Caco-2 (cell line): ENCODE measurements around a stretch of chr20.

- PRO-cap = no peak
- RRBS = 58% methylated on average over 3 of the region's 8 CpGs
These were observed 733 bp downstream of the GDF5 start for GRCh38 chr20:35437395-35437594.

DNA sequence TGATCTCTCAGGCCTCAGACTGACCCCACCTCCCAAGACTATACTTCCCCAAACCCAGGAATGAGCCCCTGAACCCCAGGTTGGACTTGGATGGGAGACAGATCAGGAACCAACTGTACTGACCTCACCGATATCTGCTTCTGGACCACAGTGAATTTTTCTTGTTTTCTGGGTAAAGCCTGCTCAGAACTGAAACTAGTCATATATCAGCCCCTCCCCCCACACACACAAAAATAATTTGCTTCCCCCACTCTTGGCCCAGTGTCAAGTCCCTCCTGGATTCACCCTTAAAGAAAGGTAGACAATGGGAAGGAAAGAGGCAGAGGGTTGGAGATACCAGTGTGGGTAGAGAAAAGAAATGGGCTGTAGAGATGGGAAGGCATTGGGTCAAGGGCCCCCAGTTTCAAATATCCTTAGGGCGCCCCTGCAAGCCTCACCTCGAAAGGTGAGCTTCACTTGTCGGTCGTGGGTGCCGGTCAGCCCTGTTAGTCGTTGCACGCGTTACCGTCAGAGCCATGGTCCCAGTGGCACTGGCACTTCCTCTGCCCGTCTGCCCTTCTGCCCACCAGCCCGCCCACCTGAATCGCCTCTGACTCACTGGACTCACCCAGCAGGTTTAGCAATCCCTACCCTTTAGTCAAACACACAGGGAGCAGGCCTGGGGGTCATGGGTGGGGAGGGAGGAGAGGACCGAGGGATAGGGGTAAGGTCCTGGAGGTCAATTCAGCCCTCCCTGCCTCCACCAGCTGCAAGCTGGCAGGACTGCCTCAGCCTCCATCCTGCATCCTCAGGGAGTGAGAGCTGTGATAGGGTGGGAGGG, 8.4 kb upstream of the SPAG4 start:
- PRO-cap = no peak
- RRBS = no CpG with 5 or more reads among the region's 14 CpGs

DNA sequence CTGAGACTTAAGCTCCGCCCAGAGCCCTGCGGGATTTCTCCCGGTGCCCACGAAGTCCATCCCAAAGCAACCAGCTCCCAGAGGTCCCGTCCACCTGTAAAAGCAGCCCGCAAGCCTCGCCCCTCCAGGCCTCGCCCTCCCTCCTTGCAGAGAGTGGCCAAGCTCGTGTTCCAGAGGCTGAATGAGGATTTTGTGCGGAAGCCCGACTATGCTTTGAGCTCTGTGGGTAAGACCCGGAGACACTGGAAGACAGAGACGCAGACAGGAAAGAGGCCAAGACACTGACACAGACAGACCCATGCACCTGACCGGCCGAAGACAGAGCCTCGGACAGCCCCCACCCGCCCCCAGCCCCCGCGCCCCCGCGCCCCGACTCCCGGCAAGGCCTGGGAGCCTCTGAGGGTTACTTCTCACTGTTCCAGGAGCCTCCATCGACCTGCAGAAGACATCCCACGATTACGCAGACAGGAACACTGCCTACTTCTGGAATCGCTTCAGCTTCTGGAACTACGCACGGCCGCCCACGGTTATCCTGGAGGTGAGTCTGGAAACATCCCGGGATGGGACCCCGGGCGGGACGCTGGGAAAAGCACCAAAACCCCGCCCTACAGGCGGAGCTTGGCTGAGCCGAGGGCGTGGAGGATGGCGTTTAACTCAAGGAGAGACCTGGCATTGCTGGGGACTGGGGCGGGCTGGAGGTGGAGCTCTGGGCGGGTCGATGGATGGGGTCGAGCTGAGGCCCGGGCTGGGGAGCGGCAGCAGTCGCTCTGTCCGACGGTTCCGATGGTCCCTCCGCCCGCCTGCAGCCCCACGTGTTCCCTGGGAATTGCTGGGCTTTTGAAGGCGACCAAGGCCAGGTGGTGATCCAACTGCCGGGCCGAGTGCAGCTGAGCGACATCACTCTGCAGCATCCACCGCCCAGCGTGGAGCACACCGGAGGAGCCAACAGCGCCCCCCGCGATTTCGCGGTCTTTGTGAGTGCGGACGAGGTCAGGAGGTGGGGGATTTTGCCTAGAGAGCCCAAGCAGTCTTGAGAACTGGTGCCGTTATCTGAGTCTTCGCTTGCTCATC, 3.5 kb downstream of the SPAG4 start:
- PRO-cap = bidirectional peak, plus-strand start at position 758 of the sequence, minus-strand start at position 546 of the sequence; bidirectional peak, plus-strand start at position 868 of the sequence, minus-strand start at position 814 of the sequence
- RRBS = 5% methylated on average over 15 of the region's 69 CpGs

DNA sequence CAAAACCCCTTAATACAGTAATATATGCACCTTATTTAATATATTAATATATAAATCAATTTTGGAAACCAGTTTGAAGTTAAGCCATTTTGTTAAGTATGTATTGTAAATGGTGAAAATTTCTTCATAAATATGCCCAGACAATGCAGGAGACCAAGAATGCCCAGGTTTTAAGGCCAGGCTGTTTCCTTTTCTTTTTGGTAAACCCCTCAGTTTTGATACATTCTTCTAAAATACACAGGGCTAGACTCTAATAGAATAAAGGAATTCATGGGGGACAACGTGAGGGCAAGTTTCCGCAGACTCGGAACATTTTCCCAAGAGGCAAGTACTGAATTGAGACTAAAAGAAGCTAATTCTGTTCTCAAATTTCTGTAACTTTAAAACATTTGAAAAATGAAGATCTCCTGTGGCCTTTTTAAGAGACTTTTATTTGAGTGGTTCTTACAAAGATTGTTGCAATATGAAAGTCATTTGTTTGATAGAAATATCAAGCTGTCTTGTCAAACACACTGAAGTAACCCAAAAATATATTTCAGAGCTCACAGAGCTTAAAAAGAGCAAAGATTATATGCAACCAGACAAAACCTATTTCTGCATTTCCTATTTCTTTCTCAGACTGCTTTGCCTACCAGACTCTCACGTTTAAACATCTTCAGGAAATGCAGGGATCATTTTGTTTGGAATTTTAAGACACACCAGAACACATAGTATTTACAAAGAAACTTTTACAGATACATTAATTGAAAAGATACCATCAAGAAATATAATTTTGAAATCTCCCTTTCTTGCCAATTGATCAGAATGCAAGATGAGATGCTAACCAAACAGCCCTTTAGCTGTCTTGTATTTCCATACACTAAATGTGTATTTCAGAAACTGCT, 4.2 kb downstream of the ROMO1 start:
- PRO-cap = no peak
- RRBS = no CpG with 5 or more reads among the region's 4 CpGs

- PRO-cap = no peak
- RRBS = no CpG with 5 or more reads among the region's 15 CpGs
These were observed 6.7 kb downstream of the ROMO1 start for GRCh38 chr20:35705681-35706468.

DNA sequence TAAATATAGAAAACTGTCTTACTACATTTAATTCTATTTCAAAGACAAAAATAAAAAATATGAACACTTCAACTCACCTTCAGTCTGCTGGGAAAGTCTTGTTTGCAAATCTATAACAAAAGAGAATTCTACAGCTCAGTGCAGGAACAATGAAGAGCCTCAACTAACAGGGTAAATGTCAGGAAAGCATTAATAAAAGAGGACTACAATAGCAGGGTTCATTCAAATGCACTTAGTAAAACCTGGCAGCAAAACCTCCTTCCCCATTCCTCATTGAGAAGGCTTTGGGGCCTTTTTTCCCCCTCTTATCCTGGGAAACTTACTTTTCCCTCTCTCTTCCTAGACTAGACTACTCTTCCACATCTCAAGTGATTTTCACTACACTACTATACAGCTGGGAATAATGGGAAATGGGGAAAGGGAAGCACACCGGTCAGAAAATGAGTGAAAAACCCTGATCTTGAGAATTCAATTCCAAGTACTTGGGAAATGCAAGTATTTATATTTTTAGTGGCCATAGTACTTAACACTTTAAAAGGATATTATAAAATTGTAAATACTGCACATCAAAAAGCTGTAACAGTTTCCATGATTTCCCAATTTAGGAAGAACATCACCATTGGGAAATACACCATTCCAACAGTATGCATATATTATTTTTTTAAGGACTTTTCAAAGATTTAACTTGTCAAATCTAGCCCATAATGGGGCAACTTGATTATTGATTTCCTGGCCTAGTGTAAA, 10.1 kb downstream of the ROMO1 start:
- PRO-cap = no peak
- RRBS = no CpG with 5 or more reads among the region's 1 CpG

DNA sequence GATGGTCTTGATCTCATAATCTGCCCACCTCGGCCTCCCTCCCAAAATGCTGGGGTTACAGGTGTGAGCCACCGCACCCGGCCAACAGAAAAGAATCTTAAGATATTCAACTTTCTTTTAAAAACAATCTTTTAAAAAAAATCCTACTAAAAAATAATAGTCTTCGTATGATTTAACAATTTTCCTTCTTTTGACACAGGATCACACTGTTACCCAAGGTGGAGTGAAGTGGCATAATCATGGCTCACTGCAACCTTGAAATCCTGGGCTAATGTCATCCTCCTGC, 21.0 kb downstream of the RBM39 start:
- PRO-cap = no peak
- RRBS = no CpG with 5 or more reads among the region's 4 CpGs

- PRO-cap = unidirectional peak, minus-strand start at chr20:35732059
- RRBS = no CpG with 5 or more reads among the region's 21 CpGs
These were observed 10.3 kb downstream of the RBM39 start for GRCh38 chr20:35731441-35732462.

- PRO-cap = no peak
- RRBS = no CpG with 5 or more reads among the region's 1 CpG
These were observed 7.9 kb downstream of the RBM39 start for GRCh38 chr20:35733988-35734827.

DNA sequence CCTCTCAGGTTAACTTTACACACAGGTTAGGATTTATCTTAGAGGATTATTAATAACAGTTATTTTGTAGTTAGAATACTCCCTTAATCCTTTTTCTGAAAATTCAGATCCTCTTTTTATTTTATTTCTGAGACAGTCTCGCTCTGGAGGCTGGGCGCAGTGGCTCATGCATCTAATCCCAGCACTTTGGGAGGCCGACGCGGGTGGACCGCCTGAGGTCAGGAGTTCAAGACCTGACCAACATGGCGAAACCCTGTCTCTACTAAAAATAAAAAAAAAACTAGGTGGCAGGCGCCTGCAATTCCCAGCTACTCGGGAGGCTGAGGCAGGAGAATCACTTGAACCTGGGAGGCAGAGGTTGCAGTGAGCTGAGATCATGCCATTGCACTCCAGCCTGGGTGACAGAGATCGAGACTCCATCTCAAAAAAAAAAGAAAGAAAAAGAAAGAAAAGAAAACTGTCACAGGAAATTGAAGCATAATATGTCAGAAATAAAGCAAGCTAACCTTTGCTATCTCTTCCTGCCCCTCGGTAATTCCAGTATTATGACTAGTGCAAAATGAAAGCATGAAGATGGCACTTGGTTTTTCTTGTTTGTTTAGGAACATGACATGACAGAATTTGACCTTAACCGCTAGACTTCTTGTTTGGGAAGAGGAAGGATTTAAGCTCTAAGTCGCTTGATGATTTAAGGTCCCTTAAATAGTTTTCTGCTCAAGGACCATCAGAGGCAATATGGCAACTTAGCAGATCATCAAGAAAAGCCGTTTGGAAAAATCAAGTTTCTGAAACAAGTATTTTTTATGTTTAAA, 1.8 kb upstream of the RBM39 start:
- PRO-cap = no peak
- RRBS = no CpG with 5 or more reads among the region's 14 CpGs

DNA sequence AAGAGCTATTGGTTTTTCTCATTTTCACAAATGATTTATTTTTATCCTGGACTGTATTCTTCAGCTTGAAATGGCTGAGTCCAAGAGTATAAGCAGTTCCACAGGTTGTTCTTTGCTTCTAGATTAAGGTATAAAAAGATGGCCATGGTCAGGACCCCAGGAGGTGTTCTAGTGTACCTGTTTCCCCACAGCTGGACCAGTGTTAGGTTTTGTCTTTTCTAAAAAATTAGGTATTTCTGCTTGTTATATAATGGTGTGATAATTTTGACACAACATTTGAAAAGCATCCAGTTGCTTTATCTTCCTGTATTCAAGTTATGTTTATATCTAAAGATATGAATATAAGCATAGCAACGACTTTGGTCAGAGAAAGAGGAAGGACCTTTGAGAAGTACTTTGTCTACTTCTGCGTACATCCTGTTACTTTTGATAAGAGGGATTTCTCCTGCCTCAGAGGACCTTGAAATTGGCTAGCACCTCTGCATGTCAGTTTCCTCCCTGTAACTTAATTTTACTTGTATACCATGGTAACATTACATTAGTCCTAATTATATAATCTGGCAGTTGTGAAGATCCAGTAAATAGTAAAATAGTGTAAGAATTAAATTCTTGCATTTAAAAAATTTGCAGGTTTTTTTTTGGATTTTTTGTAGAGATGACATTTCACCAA, 24.7 kb downstream of the PHF20 start:
- PRO-cap = no peak
- RRBS = no CpG with 5 or more reads among the region's 2 CpGs

- PRO-cap = no peak
- RRBS = no CpG with 5 or more reads among the region's 8 CpGs
These were observed 50.1 kb downstream of the PHF20 start for GRCh38 chr20:35821785-35822357.

- PRO-cap = no peak
- RRBS = no CpG with 5 or more reads among the region's 3 CpGs
These were observed 83.1 kb downstream of the SCAND1 start for GRCh38 chr20:35871302-35871562.

- PRO-cap = no peak
- RRBS = no CpG with 5 or more reads among the region's 18 CpGs
These were observed 18.9 kb downstream of the EPB41L1 start for GRCh38 chr20:36173241-36174064.

DNA sequence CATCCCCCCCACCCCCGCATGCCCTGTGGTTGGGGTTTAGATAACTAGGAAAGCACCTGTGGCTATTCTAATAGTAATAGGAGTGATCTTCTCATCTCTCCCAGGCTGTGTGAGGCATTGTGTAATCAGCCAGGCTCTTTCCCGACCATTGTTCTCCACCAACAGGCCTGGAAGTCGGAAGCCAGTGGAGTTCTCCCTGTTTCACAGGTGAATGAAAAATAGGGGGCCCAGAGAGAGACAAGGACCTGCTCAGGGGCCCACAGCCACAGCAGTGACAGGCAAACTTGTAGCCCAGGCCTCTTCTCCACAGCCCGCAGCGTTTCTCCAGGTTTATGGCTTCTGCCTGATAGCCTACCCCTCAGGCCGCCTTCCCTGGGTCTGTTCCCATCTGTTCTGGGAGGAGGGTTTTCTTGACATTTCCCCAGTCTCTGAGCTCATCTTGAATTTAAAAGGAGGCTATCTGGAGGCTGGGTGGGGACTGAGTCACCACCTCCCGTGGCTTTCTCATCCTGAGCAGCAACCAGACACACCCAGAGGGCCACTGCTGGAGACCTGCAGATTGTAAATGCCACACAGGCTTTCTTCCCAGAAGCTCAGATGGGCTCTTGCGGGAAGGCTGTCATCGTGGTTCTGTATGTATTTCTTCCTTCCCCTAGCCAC, 76.0 kb upstream of the MYL9 start:
- PRO-cap = no peak
- RRBS = no CpG with 5 or more reads among the region's 9 CpGs

DNA sequence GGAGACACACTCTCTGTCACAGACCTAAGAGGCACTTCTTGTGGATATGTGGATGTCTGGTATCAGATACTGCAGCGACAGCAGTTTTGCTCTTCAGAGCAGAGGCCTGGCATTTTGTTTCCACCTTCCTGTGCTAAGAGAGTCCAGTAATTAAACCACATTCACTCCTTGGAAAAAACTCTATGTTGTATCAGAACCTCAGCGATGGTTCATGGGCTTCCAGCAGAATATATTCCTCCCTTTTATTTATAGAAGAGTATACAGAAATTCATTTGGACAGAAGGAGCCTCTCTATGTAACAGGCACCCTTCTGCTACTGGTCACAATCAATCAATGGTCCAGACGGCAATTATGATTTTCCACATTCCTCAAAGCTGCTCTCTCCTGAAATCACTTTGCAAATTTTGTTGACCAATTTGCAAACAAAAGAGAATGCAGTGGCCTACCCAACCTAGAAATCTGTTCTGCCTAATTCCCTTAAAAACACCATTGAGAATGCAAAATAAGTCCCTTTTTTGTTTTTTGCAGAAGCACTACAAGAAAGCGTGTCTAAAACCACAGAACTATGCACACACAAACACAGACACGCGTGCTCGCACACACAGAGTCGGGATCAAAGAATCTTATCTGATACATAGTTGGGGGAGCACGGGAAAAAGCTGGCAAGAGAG, 6.7 kb upstream of the SLA2 start:
- PRO-cap = no peak
- RRBS = no CpG with 5 or more reads among the region's 9 CpGs

DNA sequence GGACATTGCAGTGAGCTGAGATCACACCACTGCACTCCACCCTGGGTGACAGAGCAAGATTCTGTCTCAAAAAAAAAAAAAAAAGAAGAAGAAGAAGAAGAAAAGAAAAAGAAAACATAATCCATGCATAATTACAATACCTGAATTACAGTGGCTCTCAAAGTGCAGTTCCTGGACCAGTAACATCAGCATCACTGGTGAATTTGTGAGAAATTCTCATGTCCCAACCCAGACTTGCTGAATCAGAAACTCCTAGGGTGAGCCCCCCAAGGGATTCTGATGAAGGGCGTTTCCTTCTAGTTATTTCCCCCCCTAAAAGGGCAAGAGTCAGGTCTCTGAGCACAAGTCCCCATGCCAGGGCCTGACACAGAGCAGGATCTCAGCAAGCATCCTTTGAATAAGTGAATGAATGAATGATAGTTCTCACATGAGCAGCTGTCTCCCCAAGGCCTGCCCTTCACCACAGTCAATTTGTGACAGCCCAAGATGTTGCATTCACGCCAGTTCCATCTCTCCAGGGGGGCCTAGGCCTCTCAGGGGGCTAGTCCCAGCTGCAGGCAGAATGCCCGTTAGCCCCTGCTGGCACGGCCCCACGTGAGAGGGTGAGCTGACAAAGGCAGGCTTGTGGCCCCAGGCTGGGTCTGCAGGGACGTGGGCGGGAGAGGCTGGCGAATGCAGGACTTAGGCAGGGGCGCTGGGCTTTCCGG, 18.2 kb downstream of the SOGA1 start:
- PRO-cap = no peak
- RRBS = no CpG with 5 or more reads among the region's 10 CpGs

- PRO-cap = no peak
- RRBS = no CpG with 5 or more reads among the region's 10 CpGs
These were observed 9.1 kb downstream of the SOGA1 start for GRCh38 chr20:36854105-36854794.

DNA sequence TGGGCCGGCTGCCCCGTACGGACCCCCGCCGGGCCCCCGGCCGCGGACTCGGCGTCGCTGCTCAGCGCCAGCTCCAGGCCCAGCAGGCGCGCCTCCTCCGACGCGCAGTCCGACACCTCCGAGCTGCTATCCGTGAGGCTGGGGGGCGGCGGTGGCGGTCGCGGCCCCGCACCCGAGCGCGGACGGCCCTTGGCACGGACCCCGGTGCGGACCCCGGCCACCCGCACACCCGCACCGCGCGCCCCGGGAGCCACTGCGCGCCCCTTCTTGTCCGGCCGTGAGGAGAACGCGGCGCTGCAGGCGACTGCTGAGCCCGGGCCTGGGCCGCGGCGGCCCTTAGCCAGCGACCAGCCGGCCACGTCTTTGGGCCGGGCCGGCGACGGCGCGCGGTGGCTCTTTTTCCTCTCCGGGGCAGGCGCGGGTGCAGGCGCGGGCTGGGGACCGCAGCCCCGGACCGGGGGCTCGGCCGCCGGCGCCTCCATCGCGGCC, 431 bp downstream of the SOGA1 start:
- PRO-cap = no peak
- RRBS = 5% methylated on average over 24 of the region's 76 CpGs

GRCh38 chr20:36886841-36887803, 11.2 kb downstream of the TLDC2 start:
- PRO-cap = unidirectional peak, minus-strand start at chr20:36887256
- RRBS = no CpG with 5 or more reads among the region's 24 CpGs